NALM6 (cell line): Measurements from ENCODE around the genes ARHGAP31, POGLUT1 and NR1I2.

DNA sequence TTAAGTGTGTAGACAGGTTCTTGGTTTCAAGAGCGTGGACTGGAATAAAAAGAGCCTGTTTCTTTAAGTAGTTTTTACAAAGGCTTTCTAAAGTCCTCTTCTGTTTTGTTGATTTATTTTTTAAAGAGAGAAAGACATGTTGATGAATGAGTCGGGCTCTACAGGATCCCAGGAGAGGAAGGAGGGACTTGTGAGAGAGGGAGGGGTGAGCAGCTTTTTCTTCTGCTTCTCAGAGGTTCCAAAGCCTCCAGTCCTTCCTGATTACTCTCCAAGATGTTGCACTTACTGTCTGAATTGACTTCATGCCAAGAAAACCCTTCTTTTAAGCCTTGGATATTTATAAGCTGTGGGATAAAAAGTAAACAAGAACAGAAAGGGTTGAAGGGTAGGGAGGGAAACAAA lies 457.4 kb downstream of the IGSF11 start:
- PRO-cap: no peak

GRCh38 chr3:118809919-118810251 lies 224.8 kb downstream of the IGSF11 start:
- PRO-cap: no peak

DNA sequence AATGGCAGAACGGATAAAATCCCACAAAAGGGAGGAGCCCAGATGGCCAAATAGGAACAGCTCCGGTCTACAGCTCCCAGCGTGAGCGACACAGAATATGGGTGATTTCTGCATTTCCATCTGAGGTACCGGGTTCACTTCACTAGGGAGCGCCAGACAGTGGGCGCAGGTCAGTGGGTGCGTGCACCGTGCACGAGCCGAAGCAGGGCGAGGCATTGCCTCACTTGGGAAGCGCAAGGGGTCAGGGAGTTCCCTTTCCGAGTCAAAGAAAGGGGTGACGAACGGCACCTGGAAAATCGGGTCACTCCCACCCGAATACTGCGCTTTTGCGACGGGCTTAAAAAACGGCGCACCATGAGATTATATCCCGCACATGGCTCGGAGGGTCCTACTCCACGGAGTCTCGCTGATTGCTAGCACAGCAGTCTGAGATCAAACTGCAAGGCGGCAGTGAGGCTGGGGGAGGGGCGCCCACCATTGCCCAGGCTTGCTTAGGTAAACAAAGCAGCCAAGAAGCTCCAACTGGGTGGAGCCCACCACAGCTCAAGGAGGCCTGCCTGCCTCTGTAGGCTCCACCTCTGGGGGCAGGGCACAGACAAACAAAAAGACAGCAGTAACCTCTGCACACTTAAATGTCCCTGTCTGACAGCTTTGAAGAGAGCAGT lies 10.6 kb upstream of the IGSF11 start:
- PRO-cap: no peak

DNA sequence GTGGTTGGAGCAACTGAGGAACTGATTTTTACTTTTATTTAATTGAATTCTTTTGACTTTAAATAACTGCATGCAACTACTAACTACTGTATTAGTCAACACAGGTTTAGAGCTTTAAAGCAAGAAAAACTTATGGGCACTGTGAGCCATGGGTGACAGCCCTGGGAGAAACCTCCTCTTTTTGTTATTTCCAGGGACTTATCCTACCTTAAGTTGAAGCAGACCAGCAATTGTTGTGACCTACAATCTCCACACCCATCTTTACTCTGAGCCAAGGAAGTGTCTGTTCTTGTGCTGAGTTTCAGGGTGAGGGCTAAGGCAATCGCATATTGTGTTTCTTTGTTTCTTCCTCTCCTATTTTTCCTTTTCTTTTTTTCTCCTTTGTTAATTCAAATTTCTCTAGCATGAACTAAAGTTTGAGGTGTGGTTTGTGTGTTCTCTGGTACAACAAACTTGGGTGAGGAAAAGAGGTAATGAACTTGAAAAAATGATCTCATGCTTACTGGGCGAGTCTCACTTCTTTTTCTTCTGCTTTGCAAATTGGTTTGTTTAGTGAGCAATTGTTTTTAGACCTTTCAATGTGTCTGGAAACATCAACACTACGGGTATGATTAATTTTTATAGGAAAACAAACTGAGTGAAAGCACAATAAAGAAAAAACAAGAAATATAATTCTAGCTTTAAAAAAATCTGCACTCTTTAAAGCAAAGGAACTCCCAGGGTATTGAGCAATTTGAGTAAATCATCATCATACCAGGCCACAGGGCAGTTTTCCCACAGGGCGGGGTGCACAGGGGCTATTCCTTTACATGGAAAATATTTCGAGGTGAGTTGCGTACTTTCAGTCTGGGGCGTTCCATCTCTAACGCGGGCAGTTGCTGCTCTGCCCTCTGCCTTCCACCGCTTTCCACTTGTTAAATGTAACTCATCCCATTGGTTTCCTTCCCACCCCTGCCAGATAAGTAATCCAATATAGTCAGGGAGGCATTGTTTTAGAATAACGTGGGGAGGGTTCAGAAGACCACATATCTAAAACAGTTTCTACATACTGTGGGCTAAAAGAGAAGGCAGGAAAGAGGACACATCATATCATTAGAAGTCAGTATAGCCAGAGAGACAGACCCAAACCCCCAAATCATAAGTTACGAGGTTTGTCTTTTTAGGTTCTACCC lies 2.8 kb downstream of the UPK1B start:
- PRO-cap: no peak

- PRO-cap: no peak
These were observed 16.7 kb upstream of the B4GALT4 start for GRCh38 chr3:119257148-119257937.

DNA sequence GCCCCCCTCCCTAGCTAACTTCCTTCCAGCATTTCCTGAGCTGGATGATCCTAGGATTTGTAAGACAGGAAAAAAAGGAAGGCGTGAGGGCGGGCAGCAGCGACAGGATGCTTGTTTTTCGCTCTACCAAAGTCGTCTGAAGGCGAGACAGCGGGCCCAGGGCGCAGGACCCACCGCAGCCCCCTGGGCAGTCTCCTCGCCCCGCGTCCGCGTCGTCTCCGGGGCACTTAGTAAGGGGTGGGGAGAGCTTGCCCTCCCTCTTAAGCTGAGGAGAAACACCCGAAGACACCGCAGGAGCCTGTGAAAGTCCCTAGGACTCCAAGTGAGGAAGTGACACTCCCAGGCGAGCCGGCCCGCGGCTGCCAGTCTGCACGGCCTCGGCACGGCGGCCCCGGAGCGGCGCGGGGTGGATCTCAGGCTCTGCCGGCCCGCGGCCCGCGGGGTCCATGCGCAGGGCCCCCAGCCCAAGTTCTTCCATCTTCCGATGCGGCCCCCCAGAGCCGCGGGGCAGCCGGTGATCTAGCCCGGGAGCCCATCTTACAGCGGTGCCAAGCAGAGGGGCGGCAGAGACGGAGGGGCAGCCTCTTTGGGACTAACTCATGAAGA lies at the start of gene ARHGAP31:
TSS of gene ARHGAP31 (plus strand) at position 78 of the 606 bp plus-strand sequence.
- PRO-cap: no peak

- PRO-cap: no peak
These were observed 43.1 kb downstream of the ARHGAP31 start for GRCh38 chr3:119337197-119337809.

- PRO-cap: no peak
These were observed 25.8 kb downstream of the TMEM39A start for GRCh38 chr3:119437337-119438351.

GRCh38 chr3:119468719-119469050 lies at the start of gene POGLUT1:
Gene POGLUT1 (plus strand): TSS chr3:119468963.
- PRO-cap: bidirectional peak, plus-strand start at chr3:119469009, minus-strand start at chr3:119468850

GRCh38 chr3:119562744-119563278 lies 3.4 kb upstream of the CD80 start:
- PRO-cap: no peak

- PRO-cap: no peak
These were observed 13.3 kb downstream of the POPDC2 start for GRCh38 chr3:119646919-119647591.

DNA sequence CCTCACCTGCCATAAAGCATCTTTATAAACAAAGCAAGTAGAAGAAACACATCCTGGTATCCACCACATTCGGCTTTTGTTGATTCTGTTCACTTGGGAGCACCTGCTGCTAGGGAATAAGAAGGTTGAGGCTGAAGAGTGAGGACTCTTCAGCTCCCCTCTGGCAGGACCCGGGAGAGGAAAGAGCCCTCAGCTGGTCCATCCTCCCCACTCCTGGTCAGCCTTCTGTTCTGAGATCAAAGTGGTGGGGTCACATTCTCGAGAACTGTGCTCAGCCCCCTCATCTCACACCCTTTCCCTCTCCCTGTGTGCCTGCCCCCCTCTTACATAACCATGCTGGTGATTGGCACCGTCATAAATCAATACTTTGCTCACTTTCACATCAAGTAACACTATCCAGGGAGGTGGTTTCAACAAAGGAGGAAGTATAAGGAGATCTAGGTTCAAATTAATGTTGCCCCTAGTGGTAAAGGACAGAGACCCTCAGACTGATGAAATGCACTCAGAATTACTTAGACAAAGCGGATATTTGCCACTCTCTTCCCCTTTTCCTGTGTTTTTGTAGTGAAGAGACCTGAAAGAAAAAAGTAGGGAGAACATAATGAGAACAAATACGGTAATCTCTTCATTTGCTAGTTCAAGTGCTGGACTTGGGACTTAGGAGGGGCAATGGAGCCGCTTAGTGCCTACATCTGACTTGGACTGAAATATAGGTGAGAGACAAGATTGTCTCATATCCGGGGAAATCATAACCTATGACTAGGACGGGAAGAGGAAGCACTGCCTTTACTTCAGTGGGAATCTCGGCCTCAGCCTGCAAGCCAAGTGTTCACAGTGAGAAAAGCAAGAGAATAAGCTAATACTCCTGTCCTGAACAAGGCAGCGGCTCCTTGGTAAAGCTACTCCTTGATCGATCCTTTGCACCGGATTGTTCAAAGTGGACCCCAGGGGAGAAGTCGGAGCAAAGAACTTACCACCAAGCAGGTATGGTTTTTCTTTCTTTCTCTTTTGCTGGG lies at the start of gene NR1I2:
TSS of gene NR1I2 (plus strand) at position 785 of the 1,016 bp plus-strand sequence.
- PRO-cap: no peak

DNA sequence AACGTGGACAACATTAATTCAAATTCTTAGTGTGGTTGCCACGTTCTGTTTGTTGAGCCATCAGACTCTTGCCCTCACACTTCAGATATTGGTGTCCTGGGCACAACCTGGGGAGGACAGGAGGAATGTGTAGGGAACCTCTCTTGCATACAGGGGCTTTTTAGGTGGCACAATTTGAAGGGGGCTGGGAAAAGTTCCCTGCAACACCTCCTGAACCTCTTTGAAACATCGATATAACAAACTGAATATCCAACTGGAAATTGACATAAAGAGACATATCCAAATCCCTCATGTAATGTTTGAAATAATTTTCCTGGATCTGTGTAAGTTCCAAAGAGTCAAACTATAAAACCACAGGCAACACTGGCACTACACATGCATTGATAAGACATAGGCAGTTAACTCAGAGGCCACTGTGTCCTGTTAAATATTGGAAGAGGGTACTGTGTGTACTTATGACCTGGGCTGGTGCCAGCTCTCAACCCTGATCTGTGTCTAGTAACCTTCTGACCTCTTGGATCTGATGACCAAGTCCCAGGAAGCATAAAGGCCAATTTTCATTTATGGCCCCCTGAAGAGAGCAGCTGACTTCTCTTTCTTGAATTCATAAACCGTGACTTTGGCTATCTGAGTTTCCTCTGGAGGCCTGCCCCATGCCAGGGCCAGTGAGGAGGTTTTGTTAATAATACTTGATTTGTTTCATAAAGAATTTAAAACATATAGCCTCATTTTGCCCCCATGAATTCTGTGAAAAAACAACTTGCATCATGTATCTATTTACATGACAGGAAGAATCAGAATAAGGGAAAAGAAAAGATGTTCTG lies 4.5 kb downstream of the NR1I2 start:
- PRO-cap: no peak

DNA sequence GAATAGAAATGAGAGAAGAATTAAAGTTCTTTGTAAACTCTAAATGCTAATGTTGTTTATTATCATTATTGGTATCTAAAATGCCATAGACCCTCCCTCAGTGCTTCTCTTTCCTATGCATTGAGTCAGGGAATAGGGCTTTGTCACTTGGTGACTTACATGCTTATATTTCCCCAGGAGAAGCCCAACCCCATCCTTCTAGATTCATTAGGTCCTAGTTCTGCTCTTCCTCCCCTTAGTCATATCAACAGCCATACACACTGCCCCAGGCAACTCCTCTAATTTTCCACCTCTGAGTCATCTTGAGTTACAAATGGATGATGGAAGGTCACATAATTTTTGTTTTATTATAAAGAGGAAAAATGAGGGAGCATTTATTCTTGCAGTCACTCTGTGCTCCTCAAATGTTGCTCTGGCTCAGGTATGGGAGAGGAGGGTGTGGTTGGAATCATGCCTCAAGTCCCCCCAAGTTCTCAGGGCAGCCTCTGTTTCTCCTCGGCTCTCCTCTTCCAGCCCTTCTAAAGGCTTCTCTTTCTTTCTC lies 45.5 kb upstream of the FSTL1 start:
- PRO-cap: no peak

GRCh38 chr3:120616261-120616543 lies 20.1 kb downstream of the NDUFB4 start:
- PRO-cap: no peak

GRCh38 chr3:120678112-120679072 lies 3.6 kb downstream of the HGD start:
- PRO-cap: no peak

- PRO-cap: no peak
These were observed 1.2 kb upstream of the HGD start for GRCh38 chr3:120683162-120683645.

DNA sequence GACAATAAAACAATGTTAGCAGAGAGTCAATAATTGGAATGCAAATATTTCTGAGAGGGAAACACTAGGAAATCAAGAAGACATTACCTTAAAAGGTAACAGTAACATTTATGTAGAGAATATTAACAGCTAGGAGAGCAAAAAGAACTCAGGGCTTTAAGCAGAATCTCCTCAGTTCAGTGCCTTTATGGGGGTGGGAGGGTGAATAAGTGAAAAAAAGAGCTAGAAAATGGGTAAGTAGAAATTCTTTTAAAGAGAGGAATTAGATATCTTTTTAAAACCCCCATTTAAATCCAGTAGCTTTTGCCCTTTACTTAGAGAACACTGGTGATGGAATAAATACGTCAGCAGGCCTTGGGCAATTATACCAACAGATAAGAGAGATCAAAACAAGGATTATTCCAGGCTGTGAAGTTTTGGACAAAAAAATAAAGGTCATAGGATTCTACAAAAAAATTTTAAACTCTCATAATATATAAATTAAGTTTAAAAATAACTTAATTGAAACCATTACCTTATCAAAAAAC lies 11.7 kb upstream of the HGD start:
- PRO-cap: no peak

GRCh38 chr3:121629581-121630316 lies 31.0 kb downstream of the HCLS1 start:
- PRO-cap: no peak

- PRO-cap: no peak
These were observed 12.2 kb downstream of the HCLS1 start for GRCh38 chr3:121648350-121649104.